ENCODE measurements around the genes UNC79 and ASB2.

- RRBS: no CpG with 5 or more reads among the region's 6 CpGs
Observed at GRCh38 chr14:92414618-92414993, 91.6 kb downstream of the SLC24A4 start.

GRCh38 chr14:92442892-92443526, 70.6 kb upstream of the RIN3 start:
- RRBS: no CpG with 5 or more reads among the region's 19 CpGs

DNA sequence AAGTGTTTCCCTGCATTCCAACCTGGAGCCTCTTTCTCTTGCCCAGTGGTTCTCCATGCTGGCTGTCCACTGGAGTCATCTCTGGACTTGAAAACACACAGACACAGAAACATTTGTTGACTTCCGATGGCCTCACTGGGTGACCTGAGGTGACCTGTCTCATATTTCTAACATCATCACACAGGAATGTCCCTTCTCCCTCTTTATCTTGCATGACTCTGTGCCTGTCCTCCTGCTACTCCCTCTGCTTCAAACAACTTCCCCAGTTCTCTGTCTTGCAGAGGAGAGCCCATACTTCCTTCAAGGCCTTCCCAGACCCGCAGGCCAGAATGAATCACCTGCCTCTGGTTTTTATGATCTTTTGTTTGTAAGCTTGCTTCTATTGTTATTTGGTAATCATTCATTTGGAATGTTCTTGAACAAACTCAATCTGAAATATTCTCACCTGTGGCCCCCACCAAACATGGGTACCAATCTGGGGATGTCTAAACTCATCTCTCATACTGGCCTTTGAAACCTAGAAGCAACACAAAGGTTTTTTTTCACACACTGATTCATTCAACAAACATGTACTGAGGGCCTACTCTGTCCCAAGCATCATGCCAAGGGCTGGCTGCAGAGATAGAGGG, 9.7 kb upstream of the RIN3 start:
- RRBS: no CpG with 5 or more reads among the region's 2 CpGs

DNA sequence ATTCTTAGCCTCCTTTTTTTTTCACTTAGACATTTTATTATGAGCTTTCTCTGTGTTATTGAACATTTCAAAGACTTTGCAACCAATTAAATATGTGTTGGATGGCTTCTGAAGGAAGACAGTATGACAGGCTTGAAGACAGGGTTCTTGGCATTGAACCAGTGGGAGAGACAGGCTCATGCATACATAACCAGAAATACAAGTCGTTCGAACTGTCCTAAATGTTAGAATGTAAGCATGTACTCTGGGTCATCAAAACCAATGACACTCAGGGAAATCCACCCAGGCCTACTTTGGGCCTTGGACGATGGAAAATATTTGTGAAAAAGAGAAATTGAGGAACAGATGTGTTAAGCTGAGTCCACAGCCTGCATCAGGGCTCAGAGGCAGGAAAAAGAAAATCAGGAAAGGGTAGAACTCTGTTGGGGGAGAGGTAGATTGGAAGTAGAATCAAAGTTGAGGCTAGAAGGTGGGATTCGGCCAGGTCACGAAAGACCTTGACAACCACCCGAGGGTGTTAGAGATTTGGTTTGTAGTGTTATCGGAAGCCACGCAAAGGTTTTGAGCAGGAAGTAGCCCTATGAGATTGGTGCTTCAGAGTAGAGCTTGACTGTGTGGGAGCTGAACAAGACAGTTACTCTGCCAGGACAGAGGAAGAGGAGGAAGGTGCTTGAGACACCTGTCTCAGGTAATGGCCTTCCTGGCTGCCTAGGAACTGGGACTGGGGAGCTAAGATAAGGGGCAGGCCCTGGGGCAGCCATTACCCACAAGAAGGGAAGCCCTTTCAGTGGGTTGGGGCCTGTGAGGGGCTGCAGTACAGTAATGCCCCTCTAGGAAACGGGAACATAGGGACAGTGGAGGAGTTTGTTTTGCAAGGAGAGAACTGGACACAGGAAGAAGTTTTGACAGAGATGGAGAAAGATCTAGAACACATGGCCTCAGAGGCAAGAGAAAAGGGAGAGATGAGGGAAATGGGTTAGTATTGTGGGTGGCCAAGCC, 73.3 kb downstream of the RIN3 start:
- RRBS: no CpG with 5 or more reads among the region's 9 CpGs

- RRBS: no CpG with 5 or more reads among the region's 7 CpGs
Observed at GRCh38 chr14:92676167-92676572, 72.3 kb downstream of the LGMN start.

GRCh38 chr14:92686777-92687504, 61.5 kb downstream of the LGMN start:
- RRBS: 36% methylated on average over 38 of the region's 49 CpGs

DNA sequence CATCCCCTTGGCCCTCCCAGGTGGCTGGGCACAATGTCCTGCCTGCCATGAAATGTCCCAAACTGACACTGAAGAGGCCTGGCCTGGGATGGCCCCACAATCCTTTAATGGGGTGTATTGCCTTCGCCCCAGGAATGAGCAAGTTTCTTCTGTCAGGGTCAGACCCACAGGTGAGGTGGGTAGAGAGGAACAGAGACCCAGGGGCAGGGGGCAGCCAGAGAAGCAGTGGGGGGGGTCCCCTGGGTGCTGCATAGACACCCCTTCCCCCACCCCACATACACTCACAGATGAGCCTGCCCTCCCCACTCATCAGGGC, 55.9 kb downstream of the LGMN start:
- RRBS: no CpG with 5 or more reads among the region's 1 CpG

- RRBS: no CpG with 5 or more reads among the region's 8 CpGs
Observed at GRCh38 chr14:92706742-92707003, 41.8 kb downstream of the LGMN start.

DNA sequence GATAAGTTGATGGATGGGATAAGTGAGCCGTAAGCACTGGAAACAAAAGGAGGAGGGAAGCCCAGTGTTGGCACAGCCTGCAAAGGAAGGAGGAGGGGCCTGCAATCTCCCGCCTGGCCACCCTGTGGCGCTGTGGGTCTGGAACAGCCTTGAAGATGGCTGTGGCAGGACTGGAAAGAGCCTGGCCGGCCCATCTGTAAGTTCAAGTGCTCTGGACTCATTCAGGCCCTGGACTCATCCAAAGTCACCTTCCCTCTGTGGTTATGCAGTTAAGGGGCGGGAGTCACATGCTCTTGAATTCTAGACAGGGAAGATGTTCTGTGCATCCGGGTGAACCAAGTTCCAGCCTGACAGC, 50.3 kb downstream of the CHGA start:
- RRBS: no CpG with 5 or more reads among the region's 6 CpGs

- RRBS: no CpG with 5 or more reads among the region's 1 CpG
Observed at GRCh38 chr14:93056570-93056896, 59.2 kb downstream of the ITPK1 start.

DNA sequence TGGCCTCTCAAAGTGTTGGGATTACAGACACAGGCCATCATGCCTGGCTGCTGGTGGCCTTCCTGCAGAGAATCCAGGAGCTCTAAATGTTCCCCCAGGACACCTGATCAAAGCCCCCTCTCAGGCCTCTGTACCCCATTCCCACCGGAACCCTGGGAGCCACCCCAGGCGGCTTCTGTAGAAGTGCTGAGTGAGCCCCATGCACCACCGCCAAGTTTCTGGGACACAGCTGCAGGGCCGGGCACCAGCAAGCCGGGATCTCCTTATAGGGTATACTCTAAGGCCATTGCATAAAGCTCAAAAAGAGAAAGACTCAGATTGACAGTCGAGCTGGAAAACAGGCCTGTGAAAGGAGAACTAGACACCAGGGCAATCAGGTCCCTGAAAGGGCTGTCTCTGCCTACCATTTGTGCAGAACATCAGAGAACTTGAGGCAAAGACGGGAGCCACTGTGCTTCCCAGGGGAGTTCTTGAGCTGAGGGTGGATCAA, 51.3 kb downstream of the ITPK1 start:
- RRBS: 98% methylated on average over 4 of the region's 7 CpGs

DNA sequence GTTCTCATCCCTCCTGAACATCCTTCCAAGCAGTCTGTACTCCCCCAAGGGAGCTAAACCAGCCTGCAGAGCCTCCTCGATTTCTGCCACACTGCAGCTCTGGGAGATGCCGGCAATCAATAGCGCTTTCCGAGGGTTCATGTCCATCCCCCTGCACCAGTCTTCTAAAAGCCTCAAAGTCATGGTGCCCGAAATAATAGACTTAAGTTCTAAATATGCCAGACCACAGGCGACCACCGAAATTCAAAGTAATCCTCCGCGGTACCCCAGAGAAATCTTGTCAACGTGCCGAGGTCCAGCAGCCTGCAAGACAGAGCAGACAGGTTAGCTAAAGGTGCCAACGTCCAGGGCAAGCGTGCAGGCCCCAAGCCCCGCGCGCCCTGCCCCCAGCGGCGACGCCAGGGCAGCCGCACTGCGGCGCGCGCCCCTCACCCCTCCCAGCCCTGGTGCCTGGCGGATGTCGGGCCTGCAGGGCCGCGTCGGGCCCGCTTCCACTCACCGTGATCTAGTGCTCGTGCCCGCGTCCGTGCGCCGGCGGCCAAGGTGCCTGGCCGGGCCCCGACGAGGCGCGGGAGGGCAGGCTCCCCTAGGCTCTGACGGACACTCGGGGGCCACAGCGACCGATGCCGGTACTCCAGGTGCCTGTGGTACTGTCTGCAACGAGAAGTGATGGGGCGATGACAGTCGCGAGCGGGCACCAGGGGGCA, 484 bp downstream of the MOAP1 start:
- RRBS: under 1% methylated on average over 10 of the region's 53 CpGs

- RRBS: no CpG with 5 or more reads among the region's 7 CpGs
Observed at GRCh38 chr14:93329849-93330911, 2.7 kb downstream of the BTBD7 start.

- RRBS: 35% methylated on average over 15 of the region's 53 CpGs
Observed at GRCh38 chr14:93430107-93431055, at the start of gene UNC79. Gene UNC79 (plus strand): TSS chr14:93430939.

- RRBS: no CpG with 5 or more reads among the region's 4 CpGs
Observed at GRCh38 chr14:93431341-93431632, 548 bp downstream of the UNC79 start.

DNA sequence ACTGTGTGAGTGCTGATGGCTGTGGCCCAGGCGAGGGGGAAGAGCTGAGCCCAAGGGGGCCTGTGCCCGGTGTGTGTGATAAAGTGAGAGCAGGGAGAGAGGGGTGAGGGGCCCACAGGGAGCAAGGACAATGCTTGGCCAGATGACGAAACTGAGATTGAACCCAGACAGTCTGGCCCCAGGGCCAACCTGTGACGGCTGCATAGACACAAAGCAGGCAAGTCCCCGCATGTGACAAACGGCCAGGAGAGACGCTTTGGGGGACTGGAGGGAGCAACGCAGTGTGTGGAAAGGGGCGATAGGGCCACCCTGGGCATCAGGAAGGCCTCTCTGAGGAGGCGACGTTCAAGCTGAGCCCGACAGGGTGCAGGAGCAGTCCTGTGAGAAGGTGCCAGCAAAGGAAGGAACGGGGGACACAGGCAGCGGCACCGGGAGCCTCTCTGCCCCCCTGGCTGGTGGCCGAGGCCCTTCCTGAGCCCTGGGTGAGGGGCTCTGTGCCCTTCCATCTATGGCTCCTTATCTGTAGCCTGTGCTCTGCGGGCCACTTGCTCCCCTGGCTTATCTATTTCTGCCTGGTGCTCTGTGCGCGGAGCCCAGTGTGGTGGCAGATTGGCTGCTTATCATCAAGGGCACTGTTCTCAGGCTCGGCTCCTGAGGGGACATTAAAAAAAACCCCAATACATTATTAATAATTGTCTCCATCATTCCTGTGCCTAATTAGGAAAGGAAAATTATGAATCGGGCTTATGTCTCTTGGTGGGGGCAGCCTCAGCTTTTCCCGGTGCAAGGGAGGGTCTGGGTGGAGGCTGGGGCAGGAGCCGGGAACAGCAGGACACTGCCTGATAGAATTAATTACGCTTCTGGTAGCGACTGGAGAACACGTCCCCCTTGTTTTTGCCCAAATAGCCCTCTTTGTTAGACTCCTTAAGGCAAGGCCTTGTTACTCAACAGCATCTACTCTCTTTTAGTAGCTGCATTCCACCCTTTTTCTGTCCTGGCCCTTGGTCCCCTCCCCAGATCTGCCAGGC, 39.8 kb downstream of the PRIMA1 start:
- RRBS: no CpG with 5 or more reads among the region's 26 CpGs

DNA sequence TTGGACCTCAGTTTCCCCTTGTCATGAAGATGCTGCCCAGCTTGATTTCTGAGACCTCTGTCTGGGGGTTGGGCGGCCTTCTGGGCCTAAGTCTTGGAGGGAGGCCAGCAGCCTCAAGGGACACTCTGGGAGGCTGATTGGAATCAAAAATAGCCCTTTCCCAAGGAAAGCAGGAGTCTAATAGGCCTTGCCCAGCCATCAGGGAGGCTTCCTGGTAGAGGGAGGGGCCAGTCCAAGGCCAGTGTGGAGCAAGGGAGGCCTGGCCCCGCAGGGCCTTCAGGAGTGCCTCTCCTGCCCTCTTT, 6.9 kb downstream of the ASB2 start:
- RRBS: no CpG with 5 or more reads among the region's 2 CpGs

- RRBS: no CpG with 5 or more reads among the region's 21 CpGs
Observed at GRCh38 chr14:93975829-93976950, at the start of gene ASB2. Gene ASB2 (minus strand): TSS chr14:93976570.

- RRBS: no CpG with 5 or more reads among the region's 14 CpGs
Observed at GRCh38 chr14:93980698-93981687, 4.6 kb upstream of the ASB2 start.

Measured in HTR-8/SVneo (cell line).